ENCODE data around the gene PNO1.

DNA sequence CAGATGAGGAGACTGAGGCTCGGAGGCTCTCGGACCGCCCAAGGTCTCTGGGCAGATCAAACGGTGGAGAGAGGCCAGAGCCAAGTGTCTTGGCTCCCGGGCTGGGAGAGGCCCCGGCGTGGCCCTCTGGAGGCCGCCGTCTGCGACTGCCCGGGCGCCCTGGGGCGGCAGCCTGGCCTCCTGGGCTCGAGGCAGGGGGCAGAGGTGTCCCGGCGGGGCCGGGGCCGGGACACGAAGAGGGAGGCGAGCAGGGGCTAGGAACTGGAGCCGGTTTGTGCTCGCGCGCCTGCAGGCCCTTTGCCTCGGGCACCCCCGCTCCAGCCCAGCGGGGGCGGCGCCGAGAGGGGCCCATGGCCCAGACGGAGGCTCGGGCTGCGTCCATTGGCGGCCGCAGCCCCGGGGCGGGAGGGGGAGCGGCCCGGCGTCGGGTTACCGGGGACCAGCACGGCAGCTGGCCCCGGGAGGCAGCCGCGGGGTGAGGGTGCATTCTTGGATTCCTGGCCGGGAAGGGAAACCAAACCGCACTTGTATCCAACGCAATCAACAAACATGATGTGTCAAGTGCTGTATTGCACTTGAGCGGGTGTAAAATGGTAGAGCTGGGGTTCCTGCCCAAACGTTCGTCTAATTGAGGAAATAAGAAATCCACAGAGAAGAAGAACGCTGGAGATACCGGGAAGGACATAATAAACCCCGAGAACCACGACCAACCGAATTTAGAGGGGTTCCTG lies 129.5 kb upstream of the SLC1A4 start:
- PRO-cap: bidirectional peak, plus-strand start at position 553 of the sequence, minus-strand start at position 317 of the sequence
- RAMPAGE, long total RNA, 5 experiments: no peak in any of the 5 experiments
- RRBS: 4% methylated on average over 20 of the region's 57 CpGs

GRCh38 chr2:64917619-64918341 lies 71.4 kb upstream of the SLC1A4 start:
- PRO-cap: no peak
- RAMPAGE, long total RNA, 5 experiments: no peak in any of the 5 experiments
- RRBS: 0% methylated on average over 3 of the region's 17 CpGs

GRCh38 chr2:65023922-65024341 lies 32.3 kb upstream of the CEP68 start:
- PRO-cap: no peak
- RAMPAGE, long total RNA, 5 experiments: no peak in any of the 5 experiments
- RRBS: no CpG with 5 or more reads among the region's 7 CpGs

DNA sequence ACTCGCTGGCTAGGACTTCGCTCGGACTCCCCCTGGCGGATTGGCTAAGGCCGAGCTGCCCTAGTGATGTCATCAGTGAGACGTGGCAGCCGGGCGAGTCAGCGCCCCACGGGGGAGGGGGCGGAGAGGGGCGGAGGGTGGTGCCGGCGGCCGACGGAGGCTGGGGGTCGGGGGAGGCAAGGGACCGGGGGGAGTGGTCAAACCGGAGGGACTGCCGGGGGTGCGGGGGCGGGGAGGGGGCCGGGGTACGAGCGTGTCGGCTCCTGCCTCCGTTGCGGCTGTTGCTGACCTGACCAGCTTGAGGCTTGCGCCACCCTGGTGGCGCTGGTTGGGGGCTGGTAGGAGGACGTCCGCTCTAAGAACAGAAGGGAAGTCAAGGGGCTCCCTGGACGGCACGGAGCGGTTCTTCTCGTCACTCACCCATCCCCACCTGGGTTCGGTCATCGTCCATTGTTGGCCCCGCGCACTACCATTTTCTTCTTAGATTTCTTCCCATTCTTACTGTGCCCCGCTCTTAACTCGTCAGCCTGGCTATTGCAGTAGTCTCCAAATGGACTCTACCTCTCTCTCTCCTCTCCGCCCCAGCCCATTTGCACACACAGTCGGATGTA lies 576 bp upstream of the RAB1A start:
- PRO-cap: bidirectional peak, plus-strand start at position 123 of the sequence, minus-strand start outside the sequence; bidirectional peak, plus-strand start at position 364 of the sequence, minus-strand start at position 280 of the sequence
- RAMPAGE, long total RNA, 5 experiments: no peak in any of the 5 experiments
- RRBS: 3% methylated on average over 11 of the region's 44 CpGs

GRCh38 chr2:65204548-65204876 lies 23.1 kb upstream of the ACTR2 start:
- PRO-cap: no peak
- RAMPAGE, long total RNA, 5 experiments: no peak in any of the 5 experiments
- RRBS: no CpG with 5 or more reads among the region's 1 CpG

DNA sequence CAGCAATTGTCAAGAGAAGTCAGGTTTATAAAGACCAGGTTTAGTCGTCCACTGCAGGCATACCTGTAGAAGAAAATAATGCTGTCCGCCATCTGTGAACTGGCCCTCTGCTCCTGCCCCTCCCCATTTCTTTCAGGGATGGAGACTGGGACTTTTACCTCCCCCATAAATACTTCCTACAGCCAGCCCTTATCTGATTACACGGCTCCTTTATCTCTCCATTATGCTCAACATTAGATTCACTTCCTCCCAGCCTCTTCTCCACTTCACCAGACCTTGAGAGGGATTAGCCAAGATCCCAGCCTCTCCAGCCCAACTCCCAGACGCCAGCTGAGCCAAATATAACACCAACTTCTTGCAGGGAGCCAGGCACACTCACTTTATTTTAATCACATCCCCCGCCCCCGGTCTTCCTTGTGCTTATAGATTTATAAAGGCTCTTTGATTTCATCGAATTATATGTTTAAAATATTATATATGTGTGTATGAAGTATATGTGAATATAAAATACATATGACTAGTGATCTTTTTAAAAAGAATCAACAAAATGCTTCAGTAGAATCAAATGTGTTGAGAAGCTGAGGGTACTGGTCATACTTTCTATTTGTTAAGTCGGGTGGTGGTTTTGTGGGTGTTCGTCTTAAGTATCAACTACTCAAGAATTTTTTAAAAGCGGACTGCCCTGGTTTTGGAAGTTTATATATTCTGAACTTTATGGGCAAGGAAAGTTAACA lies 81.0 kb downstream of the SPRED2 start:
- PRO-cap: no peak
- RAMPAGE, long total RNA, 5 experiments: no peak in any of the 5 experiments
- RRBS: no CpG with 5 or more reads among the region's 10 CpGs

DNA sequence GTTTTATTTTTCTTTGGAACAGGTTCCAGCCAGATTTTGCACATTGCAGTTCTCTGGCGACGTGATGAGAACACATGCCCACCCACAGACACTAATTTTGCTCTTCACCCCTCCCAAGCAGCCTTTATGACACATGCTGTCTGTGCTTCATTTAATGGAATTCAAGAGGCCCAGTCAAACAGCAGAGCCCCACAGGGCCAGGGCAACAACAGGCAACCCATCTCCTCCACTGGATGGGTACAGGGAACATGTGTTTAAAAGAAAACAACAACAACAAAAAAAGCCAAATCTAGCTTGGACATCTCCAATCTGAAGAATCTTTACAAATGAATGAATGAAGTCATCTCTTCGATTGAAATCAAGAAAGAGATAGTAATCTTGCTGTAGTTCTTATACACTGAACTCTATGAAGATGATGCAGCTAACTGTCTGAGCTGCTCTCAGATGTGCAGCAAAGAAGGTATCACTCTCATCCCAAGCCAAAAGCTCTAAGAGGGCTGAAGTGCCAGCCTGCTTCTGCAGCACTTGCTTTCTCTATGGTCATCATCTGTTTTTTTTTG lies 70.6 kb downstream of the SPRED2 start:
- PRO-cap: no peak
- RAMPAGE, long total RNA, 5 experiments: start-site peak on the minus strand in 1 of 5 experiments, centred at position 354 of the sequence, 5 reads per replicate
- RRBS: no CpG with 5 or more reads among the region's 3 CpGs

- PRO-cap: bidirectional peak, plus-strand start at chr2:65436358, minus-strand start at chr2:65436274; bidirectional peak, plus-strand start at chr2:65436685, minus-strand start at chr2:65436533
- RAMPAGE, long total RNA, 5 experiments: no peak in any of the 5 experiments
- RRBS: 1% methylated on average over 31 of the region's 60 CpGs
Measured at GRCh38 chr2:65436233-65437009, 4.0 kb upstream of the SPRED2 start.

- PRO-cap: no peak
- RAMPAGE, long total RNA, 5 experiments: no peak in any of the 5 experiments
- RRBS: no CpG with 5 or more reads among the region's 16 CpGs
Measured at GRCh38 chr2:66391328-66391609, 43.7 kb upstream of the MEIS1 start.

DNA sequence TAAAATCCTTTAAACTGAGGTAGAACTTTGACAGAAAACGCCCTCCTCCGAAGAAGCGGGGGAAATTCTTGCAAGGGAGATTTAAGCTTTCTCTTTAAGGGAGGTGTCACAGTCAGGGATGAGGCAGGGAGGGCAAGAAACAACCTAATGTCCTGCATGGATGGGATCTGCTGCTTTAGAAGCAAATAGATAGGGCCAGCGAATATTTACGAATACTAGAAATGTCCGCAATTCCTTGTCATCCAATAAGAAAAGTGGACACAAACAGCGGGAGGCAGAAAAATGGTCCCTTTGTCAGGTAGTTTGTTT lies 12.0 kb downstream of the MEIS1 start:
- PRO-cap: no peak
- RAMPAGE, long total RNA, 5 experiments: no peak in any of the 5 experiments
- RRBS: no CpG with 5 or more reads among the region's 7 CpGs

- PRO-cap: no peak
- RAMPAGE, long total RNA, 5 experiments: start-site peak on the plus strand in 4 of 5 experiments, at chr2:66476659-66477097 at its widest, 5 to 22 reads per replicate
- RRBS: no CpG with 5 or more reads among the region's 6 CpGs
Measured at GRCh38 chr2:66476295-66477143, 41.6 kb downstream of the MEIS1 start.

GRCh38 chr2:67037775-67038285 lies 359.3 kb upstream of the ETAA1 start:
- PRO-cap: no peak
- RAMPAGE, long total RNA, 5 experiments: no peak in any of the 5 experiments
- RRBS: no CpG with 5 or more reads among the region's 7 CpGs

DNA sequence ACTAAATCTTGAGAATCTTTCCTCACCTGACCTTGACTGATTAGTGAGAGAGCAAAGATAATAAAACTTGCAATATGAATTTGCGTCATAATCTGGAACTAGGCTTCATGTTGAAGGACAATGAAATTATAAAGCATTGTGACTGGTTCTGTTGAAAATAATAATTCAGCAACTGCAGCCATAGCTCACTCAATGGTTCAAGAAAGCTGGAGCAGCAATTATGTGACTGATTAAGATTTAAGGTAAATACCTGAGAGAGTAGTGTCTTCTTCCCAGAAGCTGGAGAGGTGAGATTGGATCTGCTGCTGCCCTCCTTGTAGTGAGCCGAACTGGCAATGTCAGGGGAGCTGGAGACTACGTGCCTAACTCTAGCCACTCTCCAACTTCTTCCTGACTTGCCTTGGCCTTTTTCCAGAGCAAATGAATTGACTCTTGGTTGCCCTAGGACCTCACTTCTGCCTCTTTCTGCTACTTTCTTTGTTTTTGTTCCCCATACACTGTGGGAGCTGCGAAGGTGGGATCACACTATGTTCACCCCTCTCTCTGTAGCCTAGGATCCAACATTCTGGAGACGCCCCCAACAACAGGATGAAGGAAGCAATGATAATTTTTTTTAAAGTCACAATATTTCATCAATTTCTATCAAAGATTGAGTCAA lies 268.5 kb upstream of the ETAA1 start:
- PRO-cap: no peak
- RAMPAGE, long total RNA, 5 experiments: no peak in any of the 5 experiments
- RRBS: no CpG with 5 or more reads among the region's 5 CpGs

- PRO-cap: no peak
- RAMPAGE, long total RNA, 5 experiments: no peak in any of the 5 experiments
- RRBS: no CpG with 5 or more reads among the region's 3 CpGs
Measured at GRCh38 chr2:67234299-67234829, 162.8 kb upstream of the ETAA1 start.

GRCh38 chr2:67243277-67243666 lies 153.9 kb upstream of the ETAA1 start:
- PRO-cap: no peak
- RAMPAGE, long total RNA, 5 experiments: no peak in any of the 5 experiments
- RRBS: no CpG with 5 or more reads among the region's 5 CpGs

DNA sequence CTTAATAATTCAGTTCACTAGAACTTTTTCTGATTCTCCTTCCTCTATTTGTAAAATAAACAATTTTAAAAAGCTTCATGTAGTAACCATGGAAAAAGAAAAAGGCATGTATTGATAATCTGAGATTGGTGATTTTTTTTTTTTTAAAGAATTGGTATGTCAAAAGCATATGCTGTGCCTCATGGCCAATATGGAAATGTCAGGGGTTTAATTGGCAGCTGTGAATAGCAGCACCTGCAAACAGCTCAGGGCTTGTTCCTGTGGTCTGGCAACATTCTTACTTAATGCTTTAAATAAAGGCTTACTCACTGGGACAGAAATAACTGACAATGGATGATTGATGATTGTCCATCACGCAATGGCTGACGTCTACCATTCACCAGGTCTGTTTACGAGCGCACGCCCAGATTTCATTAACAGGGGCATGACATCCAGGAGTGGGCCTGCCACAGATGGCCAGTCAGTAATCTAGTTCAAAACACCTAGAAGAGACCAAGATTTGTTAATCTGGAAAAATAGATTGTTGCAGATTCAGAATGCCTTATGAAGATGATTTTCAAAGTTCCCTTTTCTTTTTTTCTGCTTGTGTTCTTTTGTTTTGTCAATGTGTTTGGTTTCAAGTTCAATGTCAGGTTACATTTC lies 66.7 kb downstream of the ETAA1 start:
- PRO-cap: no peak
- RAMPAGE, long total RNA, 5 experiments: no peak in any of the 5 experiments
- RRBS: no CpG with 5 or more reads among the region's 5 CpGs

GRCh38 chr2:67479336-67479819 lies 82.2 kb downstream of the ETAA1 start:
- PRO-cap: no peak
- RAMPAGE, long total RNA, 5 experiments: no peak in any of the 5 experiments
- RRBS: no CpG with 5 or more reads among the region's 1 CpG

DNA sequence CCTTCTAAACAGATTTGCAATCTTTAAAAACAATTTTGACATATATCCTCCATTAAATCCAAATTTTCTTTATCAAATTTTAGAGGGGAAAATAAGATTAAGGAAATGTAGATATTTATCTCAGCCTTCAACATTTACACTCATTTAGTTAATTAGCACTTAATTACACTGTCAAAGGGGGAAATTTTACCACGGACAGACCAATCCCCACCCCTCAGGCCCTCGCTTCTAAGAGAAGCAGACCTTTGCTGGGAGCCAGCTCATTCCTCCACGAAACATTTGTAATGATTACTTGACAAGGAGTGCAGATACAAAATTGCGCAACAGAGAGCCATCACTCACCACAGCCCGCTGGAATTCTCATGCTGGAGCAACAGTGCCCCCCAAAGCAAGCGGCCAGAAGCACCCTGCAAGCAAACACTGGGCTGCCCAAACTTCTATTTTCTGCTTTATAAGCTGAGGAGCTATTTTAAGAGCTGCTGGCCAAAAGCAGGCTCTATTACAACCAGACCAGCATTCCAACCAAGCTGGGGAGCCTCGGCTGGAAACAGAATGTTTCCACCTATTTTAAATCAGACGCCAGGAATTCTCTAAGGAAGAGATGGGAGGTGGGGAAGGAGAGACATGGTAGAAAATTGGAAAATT lies 253.6 kb downstream of the ETAA1 start:
- PRO-cap: no peak
- RAMPAGE, long total RNA, 5 experiments: no peak in any of the 5 experiments
- RRBS: no CpG with 5 or more reads among the region's 8 CpGs

GRCh38 chr2:68157668-68158677 lies at the start of gene PNO1:
Gene PNO1 (plus strand): TSS chr2:68157888.
- PRO-cap: bidirectional peak, plus-strand start at chr2:68157949, minus-strand start at chr2:68157555; unidirectional peak, plus-strand start at chr2:68157992
- RAMPAGE, long total RNA, 5 experiments: start-site peak on the plus strand in 5 of 5 experiments, at chr2:68157854-68157937 at its widest, 38 to 476 reads per replicate
- RRBS: 2% methylated on average over 7 of the region's 38 CpGs

DNA sequence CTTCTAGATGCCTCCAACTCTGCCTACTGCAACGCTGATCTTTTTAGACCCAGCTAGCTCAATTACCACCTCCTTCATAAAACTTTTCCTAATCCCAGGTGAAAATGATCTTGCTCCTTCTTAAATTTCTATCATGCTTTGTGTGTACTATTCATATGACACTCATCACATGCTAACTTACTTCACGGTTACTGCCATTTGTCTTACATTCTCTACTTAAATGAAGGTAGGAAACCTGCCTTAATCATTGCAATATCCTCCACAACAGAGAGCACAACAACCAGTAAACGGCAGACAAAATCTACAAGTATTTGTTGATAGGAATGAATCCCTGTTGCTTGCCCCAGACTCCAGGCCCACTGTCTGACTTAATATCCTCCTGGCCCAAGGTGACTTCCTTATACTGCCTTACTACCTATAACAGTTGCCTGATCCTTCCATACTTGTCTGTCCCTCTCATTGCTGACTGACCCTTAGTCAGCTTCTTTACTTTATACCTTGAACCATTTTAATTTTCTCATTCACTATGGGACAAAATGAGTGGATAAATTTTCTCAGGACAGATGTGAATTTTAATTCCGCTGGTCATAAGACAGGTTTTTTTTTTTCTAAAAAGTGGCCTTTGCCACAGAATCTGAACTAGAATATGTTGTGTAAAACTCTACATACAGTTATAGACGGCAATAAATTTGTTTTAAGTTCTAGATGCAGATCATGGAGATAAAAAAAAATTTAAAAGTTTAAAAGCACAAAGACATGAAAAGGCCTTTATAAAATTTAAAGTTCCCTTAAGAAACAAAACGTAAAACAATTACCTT lies 3.4 kb downstream of the PPP3R1 start:
- PRO-cap: no peak
- RAMPAGE, long total RNA, 5 experiments: start-site peak on the minus strand in 1 of 5 experiments, centred at position 371 of the sequence, 12 reads per replicate
- RRBS: no CpG with 5 or more reads among the region's 6 CpGs

Measured in stomach (tissue), 7 donors.